Monocyte (primary cell): ENCODE measurements around a stretch of chrX.

- PRO-cap, 2 experiments: peak in 2 of 2 experiments; most common plus-strand start chrX:40570990 (in 2)
These were observed 10.2 kb upstream of the ATP6AP2 start for GRCh38 chrX:40570349-40571118.

GRCh38 chrX:40687115-40688131 lies 40.1 kb upstream of the CXorf38 start:
- PRO-cap, 2 experiments: no peak in any of the 2 experiments

DNA sequence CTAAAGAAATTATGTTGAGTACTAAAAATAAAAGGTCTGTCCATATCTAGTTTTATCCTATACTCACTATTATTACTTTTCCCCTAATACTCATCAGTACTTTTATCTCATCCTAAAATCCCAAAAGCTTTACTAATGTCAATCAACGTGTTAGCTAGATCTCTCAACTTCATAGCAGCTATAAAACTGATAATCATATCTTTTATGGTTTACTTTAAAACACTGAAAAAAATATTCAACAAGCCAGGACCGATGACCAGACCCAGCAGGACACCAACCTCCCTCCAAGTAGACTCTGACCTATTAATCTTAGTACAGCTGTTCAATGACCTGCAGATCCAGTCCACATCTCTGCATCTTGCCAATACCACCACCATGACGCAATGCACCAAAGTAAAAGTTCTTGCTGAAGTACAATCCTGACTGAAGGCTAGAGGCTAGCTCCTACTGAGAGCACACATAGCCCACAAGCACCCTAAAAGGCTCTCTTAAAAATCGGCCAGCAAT lies 7.8 kb downstream of the MED14 start:
- PRO-cap, 2 experiments: no peak in any of the 2 experiments

DNA sequence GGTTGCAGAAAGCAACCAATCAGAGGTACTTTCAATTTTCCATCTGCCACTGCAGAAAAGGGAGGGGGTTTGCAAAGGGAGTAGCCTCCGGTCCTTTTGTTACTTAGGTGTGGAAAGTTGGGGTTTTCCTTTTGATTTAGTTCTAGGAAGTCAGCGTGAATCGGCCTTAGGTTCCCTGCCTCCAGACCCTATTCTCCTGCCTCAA lies 51.7 kb upstream of the USP9X start:
- PRO-cap, 2 experiments: no peak in any of the 2 experiments

DNA sequence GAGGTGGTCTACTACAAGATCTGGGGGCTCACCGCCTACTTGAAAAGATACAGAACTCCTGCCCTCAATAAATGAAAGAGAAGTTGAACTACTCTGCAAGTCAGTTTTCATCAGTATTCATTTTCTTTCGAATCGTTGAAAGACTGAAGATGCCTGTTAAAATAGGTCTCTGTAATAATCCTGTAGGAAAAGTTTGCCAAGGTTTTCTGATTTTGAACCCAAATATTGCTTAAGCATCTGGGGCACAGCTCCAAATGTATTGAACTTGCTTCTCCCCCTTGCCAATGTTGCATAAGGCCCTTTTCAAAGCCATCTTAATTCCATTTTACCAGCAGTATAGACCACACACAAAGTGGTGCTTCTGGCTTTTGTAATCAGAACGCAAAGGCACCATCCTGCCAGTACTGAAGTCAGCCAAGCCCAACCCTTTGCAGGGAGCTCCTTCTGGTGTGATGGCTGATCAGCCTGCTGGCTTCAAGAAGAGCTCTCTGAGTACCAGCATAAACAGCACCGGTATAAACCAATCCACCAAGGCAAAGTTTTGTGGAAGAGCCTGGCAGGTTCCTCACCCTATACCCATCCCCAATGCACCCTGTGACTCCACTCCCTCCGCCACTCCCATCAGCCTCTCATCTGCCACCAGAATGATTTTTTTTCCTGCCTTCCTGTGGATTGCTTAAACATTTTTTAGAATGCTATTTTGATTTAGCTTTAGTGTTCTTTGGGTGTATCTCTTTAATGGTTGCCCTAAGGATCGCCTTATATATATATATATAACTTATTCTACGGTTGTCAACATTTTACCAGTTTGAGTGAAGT lies 39.2 kb upstream of the USP9X start:
- PRO-cap, 2 experiments: no peak in any of the 2 experiments

DNA sequence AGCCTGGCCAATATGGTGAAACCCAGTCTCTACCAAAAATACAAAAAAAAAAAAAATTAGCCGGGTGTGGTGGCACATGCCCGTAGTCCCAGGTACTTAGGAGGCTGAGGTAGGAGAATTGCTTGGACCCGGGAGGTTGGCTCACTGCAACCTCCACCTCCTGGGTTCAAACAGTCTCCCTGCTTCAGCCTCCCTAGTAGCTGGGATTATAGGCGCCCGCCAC lies 16.0 kb downstream of the USP9X start:
- PRO-cap, 2 experiments: peak in 2 of 2 experiments; most common plus-strand start position 152 of the sequence (in 2)

GRCh38 chrX:41144140-41144983 lies 59.1 kb downstream of the USP9X start:
- PRO-cap, 2 experiments: peak in 2 of 2 experiments; most common plus-strand start chrX:41144740 (in 1)

- PRO-cap, 2 experiments: no peak in any of the 2 experiments
These were observed 102.6 kb downstream of the USP9X start for GRCh38 chrX:41187826-41188218.

DNA sequence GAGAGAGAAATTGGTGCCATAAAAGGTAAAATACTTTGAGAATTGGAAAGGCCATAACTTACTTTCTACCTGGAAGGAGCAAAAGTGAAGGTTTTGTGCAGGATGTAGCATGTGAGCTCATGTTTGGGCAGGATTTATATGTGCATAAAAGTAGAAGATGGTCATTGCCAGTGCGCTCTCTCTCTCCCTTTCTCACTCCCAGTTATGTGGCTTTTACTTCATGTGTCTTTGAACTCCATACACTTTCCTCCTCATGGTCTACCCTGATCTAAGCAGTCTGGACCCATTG lies 106.5 kb downstream of the USP9X start:
- PRO-cap, 2 experiments: no peak in any of the 2 experiments

DNA sequence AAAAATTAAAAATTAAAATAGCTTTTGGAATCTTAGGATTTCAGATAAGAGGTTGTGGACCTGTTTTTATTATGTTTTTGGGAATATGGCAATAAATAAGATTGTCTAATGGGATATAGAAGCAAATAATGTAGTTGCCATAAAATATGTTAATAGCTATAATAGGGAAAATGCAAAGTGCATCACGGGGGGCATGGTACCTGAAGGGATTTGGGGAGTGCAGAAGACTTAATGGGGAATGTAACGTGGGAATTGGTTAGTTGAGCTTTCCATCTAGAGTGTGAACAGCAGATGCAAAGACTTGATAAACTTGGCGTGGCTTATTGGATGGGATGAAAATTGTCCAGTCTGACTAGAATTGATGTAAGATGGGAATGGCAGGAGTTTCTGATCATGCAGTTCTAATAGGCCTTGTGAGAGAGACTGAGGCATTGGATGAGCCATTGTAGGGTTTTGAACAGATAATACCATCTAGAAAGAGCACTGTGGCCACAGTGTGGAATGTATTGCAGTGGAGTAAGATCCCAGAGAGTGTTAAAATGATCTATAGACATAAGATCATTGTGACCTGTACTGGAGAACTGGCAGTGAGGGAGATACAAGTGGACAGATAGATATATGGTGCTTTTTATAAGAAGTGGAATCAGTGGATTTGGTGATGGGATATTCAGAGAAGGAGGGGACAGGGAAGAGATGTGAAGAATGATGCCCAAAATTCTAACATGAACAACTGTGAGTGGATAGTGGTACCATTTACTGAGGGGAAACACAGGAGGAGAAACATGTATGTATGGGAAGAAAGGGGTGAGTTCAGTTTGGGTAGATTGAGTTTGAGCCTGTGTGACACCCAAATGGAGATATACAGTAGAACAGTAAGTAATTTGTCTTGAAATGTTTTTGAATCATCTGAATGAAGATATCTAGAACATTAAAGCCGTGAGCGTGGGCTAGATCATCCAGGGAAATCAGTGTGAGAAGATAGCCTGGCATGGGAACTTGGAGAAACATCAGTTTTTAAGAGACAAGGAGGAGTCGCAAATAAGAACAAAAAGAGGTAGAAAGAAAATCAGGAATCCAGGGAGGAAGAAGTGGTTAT lies 112.3 kb upstream of the DDX3X start:
- PRO-cap, 2 experiments: peak in 2 of 2 experiments; most common plus-strand start position 643 of the sequence (in 1)

DNA sequence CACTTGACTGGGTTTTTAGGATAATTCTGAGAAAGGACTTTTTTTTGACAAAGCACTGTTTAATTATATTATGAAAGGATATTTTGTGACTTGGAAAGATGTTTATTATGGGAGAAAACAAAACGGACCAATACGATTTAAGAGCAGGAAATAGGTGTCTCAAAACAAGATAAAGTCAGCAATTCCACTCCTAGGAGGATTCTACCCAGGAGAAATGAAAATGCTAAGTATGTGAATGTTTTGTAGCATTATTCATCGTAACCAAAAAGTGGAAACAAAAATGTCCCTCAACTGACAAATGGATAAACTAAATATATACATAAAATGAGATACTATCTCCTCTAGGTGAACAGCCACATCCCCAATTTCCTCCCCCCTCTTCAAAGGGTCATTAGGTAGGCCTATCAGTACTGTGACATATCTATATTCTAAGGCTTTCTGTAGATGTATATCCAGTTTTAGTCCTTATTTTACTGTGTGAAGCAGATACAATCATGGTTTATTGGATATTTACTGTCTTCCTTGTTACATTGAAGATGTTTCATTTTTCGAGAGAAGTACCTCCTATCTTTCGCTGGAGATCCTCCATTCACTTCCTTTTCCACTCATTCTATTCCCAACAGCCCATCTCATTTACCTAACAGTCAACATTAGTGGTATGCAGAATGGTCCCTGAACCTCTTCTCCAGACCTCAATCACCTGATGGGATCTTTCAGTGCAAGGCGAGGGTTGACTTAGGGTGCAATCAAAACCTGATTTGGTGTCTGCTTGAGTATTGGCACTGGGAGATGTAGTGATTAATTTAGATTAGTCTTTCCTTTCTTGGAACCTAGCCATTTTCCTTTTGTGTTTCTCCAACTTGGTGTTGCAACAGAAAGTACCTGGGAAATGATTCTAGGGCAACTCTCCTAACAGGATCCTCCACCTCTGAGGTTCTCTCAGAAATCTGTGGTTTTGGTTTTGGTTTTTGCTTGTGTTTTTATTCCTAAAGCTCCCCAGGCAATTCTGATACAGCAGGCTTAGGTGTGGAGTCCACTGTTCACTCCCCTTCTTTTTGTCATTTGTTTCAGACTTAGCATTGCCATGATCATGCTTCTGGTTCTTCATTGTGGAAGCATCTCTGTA lies 18.2 kb downstream of the DDX3X start:
- PRO-cap, 2 experiments: peak in 1 of 2 experiments; most common plus-strand start position 342 of the sequence (in 1)

DNA sequence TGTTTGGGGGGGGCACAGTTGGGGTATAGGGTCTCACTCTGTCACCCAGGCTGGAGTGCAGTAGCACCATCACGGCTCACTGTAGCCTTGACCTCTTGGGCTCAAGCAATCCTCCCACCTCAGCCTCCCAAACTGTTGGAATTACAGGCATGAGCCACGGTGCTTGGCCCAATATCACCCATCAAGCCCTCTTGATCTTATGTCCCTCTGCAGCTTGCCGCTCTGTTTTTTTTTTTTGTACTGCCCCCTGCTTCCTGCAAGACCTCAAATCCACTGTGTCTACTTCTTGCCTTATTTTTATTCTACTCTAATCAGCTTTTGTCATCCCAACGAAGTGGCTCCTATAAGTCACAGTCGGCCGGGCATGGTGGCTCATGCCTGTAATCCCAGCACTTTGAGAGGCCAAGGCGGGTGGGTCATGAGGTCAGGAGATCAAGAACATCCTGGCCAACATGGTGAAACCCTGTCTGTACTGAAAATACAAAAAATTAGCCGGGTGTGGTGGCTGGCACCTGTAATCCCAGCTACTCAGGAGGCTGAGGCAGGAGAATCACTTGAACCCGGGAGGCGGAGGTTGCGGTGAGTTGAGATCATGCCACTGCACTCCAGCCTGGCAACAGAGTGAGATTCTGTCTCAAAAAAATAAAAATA lies 27.0 kb downstream of the DDX3X start:
- PRO-cap, 2 experiments: no peak in any of the 2 experiments

- PRO-cap, 2 experiments: peak in 2 of 2 experiments; most common plus-strand start chrX:41383008 (in 1)
These were observed 49.2 kb downstream of the DDX3X start for GRCh38 chrX:41382995-41383765.

DNA sequence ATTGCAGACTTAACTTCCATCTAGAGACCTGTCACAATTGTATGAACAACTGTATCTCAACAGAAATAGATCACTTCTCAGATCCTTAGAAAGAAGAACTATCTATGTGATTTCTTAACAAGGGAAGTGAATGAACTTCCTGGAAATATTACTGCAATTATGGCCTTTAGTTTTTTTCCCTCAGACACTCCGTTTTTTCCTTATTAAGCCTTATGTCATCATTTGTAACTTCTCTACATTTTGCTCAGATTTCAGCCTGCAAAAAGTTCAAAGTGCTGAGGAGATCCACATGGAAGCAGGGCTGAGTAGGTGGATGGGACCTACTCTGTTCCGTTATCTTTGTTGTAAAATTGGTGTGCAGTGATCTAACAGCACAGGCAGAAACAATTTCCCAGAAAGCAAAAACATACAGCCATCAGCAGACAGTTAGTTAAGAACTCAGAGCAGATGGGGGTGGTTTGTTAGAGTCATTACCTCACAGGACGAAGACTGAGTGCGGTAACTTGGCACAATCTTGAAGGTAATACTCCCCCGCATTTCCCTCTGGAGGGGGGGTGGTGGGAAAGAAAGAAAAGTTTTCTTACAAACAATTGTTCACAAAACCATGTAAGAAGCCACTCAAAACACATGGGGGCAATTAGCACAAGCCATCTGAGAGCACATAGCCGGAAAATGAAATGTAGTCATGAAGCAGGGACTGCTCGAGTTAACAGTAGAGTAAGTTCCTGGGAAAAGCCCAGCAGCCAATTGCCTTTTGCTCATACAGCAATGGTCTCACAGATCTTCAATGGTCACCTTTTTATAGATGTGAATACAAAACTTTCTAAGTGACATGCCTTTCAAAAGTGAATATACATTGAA lies 112.4 kb downstream of the NYX start:
- PRO-cap, 2 experiments: no peak in any of the 2 experiments

GRCh38 chrX:41573145-41573878 lies 115.5 kb upstream of the GPR34 start:
- PRO-cap, 2 experiments: no peak in any of the 2 experiments

GRCh38 chrX:41718974-41719201 lies 5.1 kb upstream of the GPR82 start:
- PRO-cap, 2 experiments: no peak in any of the 2 experiments

- PRO-cap, 2 experiments: no peak in any of the 2 experiments
These were observed 37.1 kb downstream of the GPR82 start for GRCh38 chrX:41760941-41761660.

GRCh38 chrX:41764186-41765076 lies 40.5 kb downstream of the GPR82 start:
- PRO-cap, 2 experiments: no peak in any of the 2 experiments

DNA sequence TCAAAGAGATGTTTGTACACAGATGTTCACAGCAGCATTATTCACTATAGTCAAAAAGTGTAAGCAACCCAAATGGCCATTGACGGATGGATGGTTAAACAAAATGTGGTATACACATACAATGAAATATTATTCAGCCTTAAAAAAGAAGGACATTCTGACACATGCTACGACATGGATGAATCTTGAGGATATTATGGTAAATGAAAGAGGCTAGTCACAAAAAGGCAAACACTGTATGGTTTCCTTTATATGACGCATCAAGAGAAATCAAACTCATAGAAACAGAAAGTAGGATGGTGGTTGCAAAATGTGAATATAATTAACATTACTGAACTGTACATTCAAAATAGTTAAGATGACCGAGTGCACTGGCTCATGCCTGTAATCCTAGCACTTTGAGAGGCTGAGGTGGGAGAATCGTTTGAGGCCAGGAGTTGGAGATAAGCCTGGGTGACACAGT lies 9.5 kb upstream of the CASK start:
- PRO-cap, 2 experiments: no peak in any of the 2 experiments

GRCh38 chrX:43860748-43861504 lies 21.3 kb downstream of the MAOB start:
- PRO-cap, 2 experiments: no peak in any of the 2 experiments